SK-N-DZ (cell line): Measurements from ENCODE around the gene CD302.

DNA sequence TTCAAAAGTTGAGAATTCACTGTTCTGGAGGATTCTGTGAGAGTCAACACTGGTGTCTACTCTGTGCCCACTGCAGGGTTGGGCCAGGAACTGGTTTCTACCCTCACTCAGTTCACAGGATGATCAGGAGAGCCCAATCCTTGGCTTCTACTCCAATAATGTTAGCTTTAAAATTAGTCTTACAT, 44.6 kb downstream of the ACVR1 start:
RAMPAGE:
- cytosol, long total RNA: no peak
- nucleus, long total RNA: no peak

RAMPAGE:
- cytosol, long total RNA: no peak
- nucleus, long total RNA: no peak
Observed at GRCh38 chr2:157874583-157875331, 1.4 kb downstream of the ACVR1 start.

GRCh38 chr2:157932623-157933191, 56.6 kb upstream of the ACVR1 start:
RAMPAGE:
- cytosol, long total RNA: no peak
- nucleus, long total RNA: no peak

GRCh38 chr2:158130648-158131459, 29.2 kb downstream of the UPP2 start:
RAMPAGE:
- cytosol, long total RNA: no peak
- nucleus, long total RNA: no peak

DNA sequence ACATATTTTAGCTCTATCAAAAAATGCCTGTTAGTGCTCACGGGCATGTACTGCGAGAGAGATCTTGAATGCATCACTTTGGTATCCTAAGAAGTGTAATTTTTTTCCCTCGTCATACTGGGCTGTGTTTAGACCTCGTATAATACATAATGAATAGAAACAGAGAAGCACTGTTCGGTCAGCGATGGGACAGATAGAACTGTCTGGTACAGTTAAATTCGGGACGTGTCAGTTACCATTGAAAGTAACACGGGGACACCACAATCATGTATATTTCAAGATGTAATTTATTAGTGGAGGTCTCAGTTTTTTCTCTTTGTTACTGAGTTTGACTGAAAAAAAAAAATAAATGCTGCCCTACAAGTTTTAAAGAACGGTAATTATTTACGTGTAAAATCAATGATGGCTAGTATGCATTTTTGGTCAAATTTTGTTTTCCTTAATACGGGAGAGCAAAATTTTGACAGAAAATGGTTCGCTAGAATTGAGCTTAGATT, 1.9 kb downstream of the PKP4 start:
RAMPAGE:
- cytosol, long total RNA: no peak
- nucleus, long total RNA: no peak

DNA sequence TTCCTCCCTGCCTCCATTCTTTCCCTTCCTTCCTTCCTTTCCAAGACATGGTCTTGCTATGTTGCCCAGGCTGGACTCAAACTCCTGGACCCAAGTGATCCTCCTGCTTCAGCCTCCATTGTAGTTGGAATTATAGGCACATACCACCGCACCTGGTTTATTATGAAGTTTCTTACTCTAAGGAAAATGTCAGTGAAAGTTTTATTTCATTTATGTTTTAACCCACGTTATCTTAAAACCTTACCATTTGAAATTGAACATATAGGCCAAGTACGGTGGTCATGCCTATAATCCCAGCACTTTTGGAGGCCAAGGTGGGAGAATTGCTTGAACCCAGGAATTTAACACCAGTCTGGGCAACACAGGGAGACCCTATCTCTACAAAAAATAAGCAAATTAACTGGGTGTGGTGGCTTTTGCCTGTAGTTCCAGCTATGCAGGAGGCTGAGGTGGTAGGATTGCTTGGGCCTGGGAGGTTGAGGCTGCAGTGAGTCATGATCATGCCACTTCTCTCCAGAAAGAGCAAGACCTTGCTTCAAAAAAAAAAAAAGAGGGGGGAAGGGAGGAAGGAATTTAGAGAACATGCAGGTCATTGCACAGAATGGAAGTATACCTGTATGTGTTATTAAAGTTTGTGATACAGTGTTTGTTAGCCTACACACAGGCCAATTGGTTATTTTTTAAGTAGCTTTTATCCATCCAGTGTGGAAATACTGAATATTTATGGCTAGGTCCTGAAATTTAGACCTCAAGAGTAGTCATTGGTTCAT, 25.7 kb downstream of the PKP4 start:
RAMPAGE:
- cytosol, long total RNA: no peak
- nucleus, long total RNA: no peak

DNA sequence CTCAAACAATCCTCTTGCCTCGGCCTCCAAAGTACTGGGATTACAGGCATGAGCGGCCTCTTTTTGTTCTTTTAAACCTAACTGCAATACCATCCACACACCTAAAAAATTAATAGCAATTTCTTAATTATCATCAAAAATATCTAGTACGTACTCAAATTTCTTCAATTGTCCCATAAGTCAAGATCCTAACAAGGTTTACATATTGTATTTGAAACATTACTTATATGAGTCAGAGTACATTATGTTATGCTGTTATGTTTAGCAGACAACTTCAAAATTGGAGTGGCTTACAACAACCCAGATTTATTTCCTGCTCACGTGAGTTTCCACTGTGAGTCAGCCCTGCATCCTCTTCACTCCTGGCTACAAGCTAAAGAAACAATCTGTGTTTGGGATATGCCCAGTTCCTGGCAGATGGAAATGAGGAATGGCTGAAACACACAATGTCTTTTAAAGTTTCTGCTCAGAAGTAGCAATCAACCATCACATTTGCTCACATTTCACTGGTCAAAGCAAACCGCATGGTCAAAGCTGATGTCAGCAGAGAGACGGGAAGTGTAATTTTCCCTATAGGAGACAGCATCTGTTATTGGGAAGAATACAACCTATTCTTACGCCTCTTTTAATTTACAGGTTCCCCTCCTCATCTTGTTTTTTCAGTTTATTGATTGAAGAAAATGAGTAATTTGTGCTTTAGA, 31.4 kb upstream of the TANC1 start:
RAMPAGE:
- cytosol, long total RNA: no peak
- nucleus, long total RNA: no peak

DNA sequence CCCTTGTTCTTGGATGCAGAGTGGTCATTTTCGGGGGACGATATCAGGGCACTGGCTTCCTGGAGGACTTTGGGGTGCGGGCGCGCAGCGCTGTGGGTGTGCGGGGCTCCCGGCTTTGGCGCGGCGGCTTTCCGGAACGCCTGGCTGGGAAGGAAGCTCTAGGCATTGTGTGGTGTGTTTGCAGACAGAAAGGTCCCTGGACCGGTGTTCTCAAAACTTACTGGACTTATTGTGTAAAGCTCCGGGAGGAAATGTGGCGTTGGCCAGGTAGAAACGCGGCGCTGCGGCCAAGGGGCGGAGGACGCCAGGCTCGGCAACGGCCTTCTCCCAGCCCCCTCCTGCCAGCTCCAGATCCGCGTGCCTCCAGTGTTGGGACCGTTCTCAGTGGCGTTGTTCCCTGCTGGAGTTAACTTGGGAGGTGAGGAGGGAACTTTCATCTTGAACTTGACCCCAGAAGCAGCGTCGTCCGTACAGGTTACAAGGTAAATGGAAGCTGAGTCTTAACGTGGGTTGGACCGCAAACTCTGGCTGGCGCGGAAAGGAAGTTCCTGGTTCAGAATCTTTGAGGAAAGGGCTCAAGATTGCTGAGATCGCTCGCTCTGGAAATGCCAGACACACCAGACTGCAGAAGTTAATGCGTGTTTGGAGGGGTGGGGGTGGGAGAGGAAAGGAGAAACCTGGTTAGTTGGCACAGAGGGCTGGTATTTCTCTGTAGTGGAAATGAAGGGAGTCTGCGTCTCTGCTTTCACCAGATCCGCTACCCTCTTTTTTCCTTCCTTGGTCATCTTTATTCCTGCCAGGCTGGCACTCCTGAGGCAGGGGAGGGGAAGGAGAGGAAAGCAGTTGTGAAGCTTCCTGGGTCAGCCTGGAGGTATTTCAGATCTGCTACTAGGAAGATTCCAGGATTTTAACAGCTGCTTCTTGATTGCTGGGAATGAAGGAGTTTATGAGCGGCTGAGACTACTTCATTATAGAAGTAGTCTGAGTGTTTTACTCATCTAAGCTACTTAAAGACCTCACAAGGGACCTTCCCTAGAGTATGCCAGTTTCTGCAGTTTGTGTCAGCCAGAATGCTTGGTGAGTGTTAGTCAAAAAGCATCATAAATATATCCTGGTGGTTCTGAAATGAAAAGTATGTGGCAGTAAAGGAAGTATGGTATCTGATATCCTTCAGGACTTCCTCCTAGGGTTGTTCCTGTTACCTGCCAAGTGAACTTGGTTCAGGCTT, 1.5 kb downstream of the TANC1 start:
RAMPAGE:
- cytosol, long total RNA: no peak
- nucleus, long total RNA: no peak

DNA sequence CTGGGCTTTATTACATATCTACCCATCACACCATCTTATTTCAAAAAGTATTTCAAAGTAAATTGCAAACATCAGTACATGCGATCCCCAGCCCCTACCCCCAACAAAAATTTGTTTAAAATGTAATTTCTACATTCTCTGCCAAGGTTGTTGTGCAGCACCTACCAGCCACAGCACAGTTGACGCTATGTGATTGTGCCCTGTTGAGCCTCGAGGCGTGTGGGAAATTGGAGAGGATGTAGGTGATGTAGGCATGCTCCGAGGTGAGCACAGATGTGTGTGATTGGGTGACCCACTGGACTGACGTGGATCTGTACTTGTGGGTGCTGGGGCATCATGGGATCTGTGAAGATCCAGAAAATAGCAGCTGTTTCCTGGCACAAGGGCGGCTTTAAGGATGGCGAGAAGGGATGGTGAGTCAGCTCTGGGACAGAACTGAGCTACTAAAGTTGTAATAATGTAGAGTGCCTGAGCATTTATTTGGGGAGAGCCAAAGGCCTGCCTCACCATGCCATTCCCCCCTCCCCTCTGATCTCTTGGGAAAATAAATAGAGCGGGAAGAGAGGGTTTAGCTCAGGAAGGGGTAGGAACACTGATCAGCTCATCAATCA, 30.0 kb downstream of the TANC1 start:
RAMPAGE:
- cytosol, long total RNA: no peak
- nucleus, long total RNA: no peak

DNA sequence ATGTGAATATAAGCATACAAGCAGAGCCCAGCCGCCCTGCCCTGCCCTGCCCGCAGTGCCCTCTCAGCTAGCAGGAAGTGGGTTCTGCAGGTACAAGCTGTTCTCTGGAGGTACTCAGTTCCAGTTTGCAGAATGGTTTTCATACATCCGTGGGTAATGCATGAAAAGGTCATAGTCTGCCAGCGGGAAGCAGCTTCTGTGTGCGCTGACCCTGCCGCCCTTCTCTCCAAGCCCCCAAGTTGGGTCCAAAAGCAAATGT, 76.6 kb downstream of the WDSUB1 start:
RAMPAGE:
- cytosol, long total RNA: no peak
- nucleus, long total RNA: no peak

DNA sequence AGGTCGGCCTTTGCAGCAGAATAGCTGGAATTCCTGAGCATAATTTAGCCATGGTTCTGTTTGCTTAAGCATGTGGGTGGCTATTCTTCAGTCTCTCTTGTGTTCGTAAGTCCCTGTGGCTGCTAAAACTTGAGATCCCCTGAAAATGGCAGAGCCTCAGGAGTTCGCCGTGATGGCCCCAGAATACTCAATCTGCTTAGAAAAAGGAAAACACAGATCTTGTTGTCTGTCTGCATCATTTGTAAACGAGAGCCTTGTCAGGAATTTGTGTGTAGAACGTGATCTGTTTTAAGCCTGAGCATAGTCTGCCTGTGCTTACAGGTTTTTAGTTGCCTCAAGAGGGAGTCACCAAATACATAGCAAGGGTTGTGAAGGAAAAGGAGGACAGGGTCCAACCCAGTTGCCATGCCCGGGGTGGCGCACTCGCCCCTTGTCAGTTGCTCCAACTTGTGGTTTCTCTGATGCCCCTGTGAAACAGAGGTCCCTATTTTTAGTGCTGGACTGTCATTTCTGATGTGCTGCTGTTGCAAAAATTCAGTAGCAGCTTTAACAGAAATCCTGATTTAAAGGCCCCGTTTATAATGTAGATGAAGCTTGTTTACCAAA, 74.9 kb downstream of the WDSUB1 start:
RAMPAGE:
- cytosol, long total RNA: no peak
- nucleus, long total RNA: no peak

GRCh38 chr2:159371536-159372015, 85.1 kb upstream of the WDSUB1 start:
RAMPAGE:
- cytosol, long total RNA: no peak
- nucleus, long total RNA: no peak

GRCh38 chr2:159428260-159428582, 141.7 kb upstream of the WDSUB1 start:
RAMPAGE:
- cytosol, long total RNA: no peak
- nucleus, long total RNA: no peak

DNA sequence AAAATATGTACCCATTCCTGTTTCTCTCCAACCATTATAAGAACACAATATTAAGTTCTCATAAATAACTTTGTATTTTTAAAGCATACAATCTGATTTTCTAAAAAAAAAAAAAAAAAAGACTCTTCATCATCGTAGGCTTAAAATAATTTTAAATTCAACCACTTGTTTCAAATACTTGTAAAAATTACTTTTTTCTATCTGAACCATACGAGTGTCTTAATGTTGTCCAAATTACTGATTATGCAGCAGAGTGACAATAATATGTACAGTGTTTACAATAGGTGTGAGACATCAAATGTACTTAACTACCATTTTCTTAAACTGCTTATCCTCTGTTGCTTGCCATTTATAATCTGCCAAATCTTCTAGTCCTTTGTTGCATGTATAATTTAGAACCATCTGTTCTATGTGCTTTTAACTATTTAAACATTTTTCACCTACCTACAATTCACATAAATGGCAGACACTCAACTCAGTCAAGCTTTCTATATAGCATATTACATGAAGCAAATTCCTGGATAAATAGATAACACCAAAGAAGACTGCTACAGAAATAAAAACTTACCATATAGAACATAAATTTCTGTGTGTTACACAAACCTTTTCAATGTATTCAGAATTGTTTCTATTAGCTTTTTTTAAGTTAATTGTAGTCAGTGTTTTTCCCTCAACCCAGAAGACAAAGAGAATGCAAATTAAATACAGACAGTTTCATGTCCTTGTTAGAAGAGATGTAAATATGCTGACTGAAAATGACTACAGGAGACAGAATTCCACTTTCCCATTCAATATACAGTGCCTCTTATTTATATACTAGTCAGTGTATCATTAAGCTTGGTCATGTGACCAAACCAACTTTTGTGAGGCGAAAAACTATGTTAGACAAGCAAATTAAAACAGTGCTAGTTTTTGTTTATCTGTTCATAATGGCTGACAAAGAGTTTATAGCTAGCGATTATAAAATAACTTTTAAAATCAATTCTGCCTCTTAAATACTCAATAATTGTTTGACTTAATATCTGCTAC, 2.7 kb downstream of the BAZ2B start:
RAMPAGE:
- cytosol, long total RNA: no peak
- nucleus, long total RNA: no peak

RAMPAGE:
- cytosol, long total RNA: no peak
- nucleus, long total RNA: no peak
Observed at GRCh38 chr2:159712807-159713551, 673 bp downstream of the MARCHF7 start.

DNA sequence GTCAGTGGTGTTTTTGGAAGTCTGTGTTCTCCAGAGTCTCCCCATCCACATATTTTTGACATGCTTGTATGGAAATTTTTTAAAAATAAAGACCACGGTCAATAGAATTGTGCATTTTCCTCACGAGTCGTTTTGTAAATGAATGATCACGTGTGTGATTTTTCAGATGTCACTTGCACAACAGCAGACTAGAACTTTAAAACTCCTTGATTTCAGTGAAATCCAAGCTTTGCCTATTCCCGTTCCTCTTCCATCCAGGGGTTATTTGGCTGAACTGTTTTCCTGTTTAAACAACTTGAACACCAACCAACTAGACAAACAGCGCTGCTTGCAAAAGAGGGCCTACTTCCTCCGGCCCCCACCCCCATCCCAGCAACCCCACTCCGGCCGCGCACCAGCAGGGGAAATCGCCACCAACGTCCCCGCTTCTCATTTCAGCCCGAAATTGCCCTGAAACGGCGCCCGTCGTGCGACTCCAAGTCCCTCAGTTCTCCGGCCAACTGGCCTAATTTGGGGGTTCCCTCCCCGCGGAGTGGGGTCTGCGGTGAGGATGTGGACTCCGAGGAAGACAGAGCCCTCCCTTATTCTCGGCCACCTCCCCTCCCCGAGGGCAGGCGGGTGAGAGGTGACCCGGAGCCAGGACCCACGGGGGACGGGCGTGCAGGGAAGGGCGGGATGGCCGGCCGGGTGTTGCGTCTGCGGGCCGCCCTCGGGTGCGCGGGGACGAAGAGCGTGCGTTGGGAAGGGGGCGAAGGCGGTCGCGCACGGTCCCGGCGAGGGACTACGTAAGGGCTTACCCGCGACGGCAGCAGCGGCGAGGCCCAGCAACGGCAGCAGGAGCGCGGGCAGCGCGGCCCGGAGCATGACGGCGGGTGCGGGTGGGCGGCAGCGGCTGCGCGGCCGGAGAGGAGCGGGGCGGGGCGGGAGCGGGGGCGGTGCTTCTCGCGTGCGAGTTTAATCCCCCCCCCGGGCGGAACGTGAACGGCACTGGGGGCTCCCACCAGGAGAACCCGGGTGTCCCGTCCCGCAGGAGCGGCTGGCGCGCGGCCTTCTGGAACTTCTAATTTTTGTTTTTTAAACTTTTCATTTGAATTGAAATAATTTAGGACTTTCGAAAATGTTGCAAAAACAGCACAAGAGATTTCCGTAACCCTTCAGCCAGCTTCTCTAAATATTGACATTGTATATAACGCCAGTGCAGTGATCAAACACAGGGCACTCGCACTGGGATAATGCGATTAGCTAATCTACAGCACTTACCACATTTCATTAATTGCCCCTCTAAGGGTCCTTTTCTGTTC, at the start of gene CD302:
TSS of gene CD302 (minus strand) at position 874 of the 1,301 bp plus-strand sequence.
RAMPAGE:
- cytosol, long total RNA: no peak
- nucleus, long total RNA: no peak

GRCh38 chr2:160155030-160155314, 45.1 kb downstream of the ITGB6 start:
RAMPAGE:
- cytosol, long total RNA: no peak
- nucleus, long total RNA: no peak

GRCh38 chr2:160210528-160211090, 10.5 kb upstream of the ITGB6 start:
RAMPAGE:
- cytosol, long total RNA: no peak
- nucleus, long total RNA: no peak

RAMPAGE:
- cytosol, long total RNA: no peak
- nucleus, long total RNA: no peak
Observed at GRCh38 chr2:160220251-160221067, 20.4 kb upstream of the ITGB6 start.

DNA sequence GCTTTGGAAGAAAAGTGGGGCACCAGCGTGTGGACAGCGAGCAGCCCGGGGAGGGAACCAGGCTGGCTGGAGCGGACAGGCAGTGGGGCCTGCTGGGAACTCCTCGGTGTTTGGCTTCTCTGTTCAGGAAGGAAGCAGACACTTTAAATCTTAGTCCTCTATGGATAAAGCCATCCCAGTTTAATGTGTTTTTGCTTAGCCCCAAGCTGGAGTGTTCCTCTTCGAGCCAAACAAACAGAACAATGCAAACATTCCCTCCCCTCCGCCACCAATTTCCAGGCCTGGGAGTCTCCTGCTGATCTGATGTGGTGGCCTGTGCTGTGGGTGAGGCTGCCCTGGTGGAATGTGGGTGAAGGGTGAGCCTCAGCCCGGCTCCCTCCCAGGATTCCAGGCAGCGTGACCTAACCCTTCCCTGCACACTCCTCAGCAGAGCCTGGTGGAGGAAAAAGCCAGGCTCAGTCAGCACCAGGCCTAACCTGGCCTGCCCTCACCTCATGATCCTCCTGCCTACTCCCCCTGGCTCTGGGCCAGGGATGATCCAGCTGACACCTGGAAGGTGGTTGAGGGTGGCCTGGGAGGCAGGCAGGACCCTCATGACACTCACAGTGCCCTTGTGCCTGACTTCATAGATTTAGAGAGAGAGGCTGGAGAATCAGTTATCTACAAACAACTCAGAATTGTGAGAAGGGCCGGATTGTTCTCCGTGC, 21.6 kb upstream of the ITGB6 start:
RAMPAGE:
- cytosol, long total RNA: no peak
- nucleus, long total RNA: no peak